Epithelial cell of prostate (primary cell): ENCODE measurements around the gene ATXN10.

- RRBS: 96% methylated on average over 4 of the region's 12 CpGs
These were observed 70.9 kb upstream of the SHISAL1 start for GRCh38 chr22:44383463-44384241.

DNA sequence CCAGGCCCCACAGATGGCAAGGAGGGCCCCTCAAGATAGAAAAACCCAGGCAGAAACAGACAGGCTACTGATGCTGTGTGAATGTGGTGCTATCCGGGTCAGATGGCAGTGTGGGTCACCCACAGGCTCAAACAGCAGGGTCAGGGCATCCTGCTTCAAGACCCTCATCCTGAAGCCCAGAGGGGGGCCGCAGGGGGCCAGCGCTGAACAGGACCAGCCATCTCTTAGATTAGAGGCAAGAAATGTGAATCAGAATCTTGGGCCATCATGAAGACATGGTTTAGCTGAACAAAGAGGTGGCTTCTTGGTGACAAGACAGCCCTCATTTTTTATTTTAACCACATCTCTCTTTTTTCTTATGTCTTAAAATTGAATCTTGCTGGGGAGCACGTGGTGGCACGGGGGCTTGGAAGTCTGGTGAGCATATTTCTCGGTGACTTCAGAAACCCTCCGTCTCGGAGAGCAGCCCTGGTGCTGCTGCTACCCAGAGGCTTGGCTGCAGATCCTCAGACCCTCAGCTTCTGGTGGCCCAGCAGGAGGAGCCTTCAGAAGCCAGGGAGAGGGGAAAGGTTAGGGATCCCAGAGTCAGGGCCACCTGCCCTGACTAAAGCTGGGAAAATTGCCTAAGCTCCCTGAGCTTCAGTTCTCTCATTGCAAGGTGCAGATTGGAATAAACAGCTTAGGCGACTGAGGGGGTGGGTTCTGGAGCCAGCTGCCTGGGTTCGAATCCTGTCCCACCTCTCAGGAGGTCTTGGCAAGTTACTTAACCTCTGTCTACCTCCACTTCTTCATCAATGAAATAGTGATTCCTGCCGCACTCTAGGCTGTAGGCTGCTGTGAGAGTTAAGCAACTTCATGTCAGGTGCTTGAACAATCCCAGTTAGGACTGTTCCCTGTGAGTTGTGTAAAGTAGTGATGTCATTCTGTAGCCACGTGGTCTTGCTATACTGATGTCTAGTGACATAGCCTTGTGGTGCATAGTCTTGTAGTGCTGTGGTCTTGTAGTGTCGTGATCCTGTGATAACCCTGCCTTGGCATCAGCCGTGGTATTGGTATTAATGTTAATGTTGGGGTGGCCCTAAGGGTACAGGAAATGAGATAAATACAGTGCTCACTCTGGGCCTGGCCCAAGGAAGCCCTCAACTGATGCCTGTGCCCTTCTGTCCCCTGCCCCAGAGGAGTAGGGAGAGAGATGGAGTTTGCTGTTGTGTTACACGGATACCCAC, 30.6 kb upstream of the PRR5 start:
- RRBS: no CpG with 5 or more reads among the region's 15 CpGs

- RRBS: no CpG with 5 or more reads among the region's 34 CpGs
These were observed 25.0 kb upstream of the PRR5 start for GRCh38 chr22:44676573-44677801.

DNA sequence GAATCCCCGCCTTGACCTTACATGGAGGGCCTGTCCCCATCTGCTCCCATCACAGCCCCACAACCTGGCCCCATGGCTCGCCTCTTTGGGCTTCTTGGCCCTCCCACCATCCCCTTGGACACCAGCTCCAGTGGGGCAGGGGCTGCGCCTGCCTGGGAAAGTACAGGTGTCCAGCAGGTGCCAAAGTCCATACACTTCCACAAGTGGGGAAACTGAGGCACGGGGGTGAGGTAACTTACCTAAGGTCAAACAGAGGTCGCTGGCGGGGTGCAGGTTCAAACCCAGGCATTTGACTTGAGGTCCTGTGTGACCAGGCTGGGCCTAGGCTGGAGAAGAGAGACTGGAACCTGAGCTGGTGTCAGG, 16.1 kb upstream of the ARHGAP8 start:
- RRBS: no CpG with 5 or more reads among the region's 6 CpGs

- RRBS: 54% methylated on average over 5 of the region's 23 CpGs
These were observed 14.0 kb upstream of the ARHGAP8 start for GRCh38 chr22:44738279-44738917.

GRCh38 chr22:45192533-45193237, 29.0 kb downstream of the NUP50 start:
- RRBS: no CpG with 5 or more reads among the region's 19 CpGs

GRCh38 chr22:45197460-45198453, 34.0 kb downstream of the NUP50 start:
- RRBS: no CpG with 5 or more reads among the region's 32 CpGs

- RRBS: no CpG with 5 or more reads among the region's 21 CpGs
These were observed 22.2 kb downstream of the RIBC2 start for GRCh38 chr22:45435581-45436211.

DNA sequence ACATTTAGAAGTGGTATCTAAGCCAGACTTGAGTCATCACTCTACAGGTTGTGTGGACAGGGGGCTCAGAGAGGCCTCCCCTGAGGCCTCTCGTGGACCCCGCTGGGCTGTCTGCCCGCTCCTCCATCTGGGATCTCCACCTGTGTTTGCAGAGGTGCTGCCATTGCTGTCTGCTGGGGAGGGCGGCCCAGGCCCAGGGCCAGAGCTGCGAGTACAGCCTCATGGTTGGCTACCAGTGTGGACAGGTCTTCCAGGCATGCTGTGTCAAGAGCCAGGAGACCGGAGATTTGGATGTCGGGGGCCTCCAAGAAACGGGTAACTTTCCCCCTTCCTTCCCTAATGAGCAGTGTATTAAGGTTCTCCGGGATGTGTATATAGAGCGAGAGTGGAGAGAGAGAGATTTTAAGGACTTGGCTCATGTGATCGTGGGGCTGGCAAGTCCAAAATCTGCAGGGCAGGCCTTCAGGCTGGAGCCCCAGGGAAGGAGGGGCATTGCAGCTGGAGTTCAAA, 25.1 kb downstream of the FBLN1 start:
- RRBS: 70% methylated on average over 4 of the region's 11 CpGs

DNA sequence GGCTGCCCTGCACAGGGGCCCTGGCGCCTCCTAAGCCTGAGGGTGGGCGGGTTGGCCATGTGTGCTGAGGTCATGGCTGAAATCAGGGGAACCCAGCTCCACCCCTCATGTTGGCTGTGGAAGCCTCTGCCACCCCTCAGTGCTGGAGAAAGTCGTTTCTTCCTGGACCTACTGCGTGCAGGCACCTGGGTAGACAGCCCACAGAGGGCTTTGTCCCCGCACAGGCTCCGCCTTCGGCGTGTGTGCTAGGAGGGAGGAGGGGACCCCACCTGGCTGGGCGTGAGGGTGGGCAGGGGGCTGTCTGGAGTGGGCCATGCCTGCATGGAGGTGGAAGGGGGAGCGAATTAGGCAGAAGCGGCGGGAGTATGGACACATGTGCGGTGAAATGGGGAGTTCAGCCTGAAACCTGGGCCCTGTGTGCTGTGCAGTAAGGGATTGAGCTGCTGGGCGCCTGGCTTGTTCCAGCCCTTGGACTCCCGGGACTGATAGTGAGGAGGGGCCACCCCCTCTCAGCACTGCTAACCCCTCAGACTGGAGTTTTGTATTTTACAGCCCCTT, 49.3 kb downstream of the FBLN1 start:
- RRBS: no CpG with 5 or more reads among the region's 15 CpGs

DNA sequence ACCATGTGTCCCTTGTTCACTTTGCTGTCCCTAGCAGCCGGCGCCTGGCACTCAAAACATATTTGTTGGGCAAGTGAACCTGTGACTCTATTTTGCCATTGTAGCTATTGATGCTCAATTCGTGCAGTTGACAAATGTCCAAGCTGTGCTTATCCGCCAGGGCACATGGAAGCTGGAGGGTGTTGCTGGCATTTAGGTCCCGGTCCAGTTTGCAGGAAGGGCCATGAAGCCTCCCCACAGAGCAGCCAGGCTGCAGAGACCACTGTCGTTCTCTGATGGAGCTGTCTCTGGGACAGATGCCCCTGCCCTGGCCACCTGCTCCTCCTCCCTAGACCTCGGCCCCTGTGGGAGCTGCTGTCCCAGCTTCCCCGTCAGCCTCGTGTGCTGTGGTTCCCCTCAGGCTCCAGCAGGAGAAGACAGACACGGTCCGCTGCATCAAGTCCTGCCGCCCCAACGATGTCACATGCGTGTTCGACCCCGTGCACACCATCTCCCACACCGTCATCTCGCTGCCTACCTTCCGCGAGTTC, 71.5 kb downstream of the FBLN1 start:
- RRBS: no CpG with 5 or more reads among the region's 20 CpGs

DNA sequence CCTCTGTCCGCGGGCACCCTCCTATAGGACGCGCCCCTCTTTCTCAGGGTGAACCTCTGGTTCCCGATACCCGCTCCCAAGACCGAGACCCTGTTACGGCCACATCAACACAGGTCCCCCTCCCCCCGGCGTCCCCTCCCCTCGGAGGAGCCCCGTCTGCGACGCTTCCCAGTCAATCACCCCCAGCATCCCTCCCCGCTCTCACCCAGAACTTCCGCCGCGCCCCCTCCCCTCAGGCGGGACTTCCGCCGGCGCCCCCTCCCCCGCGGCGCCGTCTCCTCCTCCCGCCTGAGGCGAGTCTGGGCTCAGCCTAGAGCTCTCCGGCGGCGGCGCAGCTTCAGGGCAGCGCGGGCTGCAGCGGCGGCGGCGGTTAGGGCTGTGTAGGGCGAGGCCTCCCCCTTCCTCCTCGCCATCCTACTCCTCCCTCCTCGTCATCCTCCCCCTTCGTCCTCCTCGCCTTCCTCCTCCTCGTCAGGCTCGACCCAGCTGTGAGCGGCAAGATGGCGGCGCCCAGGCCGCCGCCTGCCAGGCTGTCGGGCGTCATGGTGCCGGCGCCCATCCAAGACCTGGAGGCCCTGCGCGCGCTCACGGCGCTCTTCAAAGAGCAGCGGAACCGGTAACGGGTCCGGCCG, at the start of gene ATXN10:
TSS of gene ATXN10 (plus strand) at position 271 of the 632 bp plus-strand sequence.
- RRBS: 2% methylated on average over 17 of the region's 64 CpGs

DNA sequence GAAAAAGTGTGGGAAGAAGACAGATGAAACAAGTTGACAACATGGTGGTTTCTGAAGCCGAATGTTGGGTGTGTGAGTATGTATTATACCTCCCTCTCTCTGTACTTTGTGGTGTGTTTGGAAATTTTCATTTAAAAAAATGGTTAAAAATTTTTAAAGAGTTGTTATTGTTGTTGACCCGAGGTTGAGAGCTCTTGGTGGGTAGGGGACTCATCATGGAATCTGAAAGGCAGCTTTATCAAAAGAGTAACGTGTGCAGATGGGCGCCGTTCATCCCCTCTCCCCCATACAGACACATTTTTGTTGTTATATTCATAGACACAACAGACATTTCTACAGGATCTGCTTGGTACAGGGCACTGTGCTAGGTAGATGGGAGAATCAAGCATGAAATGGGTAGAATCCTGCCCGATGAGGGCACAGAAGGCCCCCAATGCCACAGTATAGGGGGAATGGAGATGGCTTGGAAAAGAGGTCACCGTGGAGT, 97.4 kb downstream of the ATXN10 start:
- RRBS: no CpG with 5 or more reads among the region's 7 CpGs

DNA sequence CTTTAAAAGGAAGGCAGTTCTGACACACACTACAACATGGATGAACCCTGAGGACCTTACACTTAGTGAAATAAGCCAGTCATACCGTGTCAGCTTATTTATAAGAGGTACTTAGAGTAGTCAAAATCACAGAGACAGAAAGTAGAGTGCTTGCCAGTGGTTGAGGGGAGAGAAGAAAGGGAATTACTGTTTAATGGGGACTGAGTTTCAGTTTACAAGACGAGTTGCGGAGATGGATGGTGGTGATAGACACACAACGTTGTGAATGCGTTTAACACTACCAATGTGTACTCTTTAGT, 146.0 kb downstream of the WNT7B start:
- RRBS: no CpG with 5 or more reads among the region's 5 CpGs

GRCh38 chr22:45903236-45903741, 73.7 kb downstream of the WNT7B start:
- RRBS: no CpG with 5 or more reads among the region's 15 CpGs

GRCh38 chr22:45919397-45919871, 57.5 kb downstream of the WNT7B start:
- RRBS: 3% methylated on average over 3 of the region's 13 CpGs

- RRBS: 2% methylated on average over 7 of the region's 33 CpGs
These were observed 42.3 kb downstream of the WNT7B start for GRCh38 chr22:45934392-45935370.

GRCh38 chr22:45972262-45972789, 4.6 kb downstream of the WNT7B start:
- RRBS: 2% methylated on average over 34 of the region's 56 CpGs

DNA sequence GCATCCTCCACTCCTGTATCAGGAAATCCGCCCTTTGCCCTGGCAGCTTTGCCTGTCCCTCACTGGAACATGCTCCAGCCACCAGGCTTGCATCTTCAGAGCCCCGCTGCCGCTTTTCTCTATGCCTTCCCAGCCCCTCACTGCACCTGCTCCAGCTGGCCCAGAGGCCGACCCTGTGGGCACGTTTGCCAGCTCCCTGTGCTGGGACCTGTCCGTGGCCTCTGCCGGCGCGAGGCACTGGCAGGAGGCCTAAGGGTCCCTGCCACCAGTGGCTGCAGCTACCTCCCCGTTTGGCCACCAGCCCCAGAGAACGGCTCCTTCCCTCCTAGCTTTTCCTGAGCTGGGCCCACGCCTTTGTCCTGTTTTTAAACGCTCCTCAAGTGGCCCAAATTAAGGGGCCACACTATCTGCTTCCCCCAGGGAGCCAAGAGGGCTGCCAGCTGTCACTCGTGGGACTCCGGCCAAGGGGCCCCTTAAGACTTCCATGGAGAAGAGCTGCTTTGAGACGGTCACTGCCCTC, 24.5 kb upstream of the WNT7B start:
- RRBS: no CpG with 5 or more reads among the region's 16 CpGs

- RRBS: under 1% methylated on average over 6 of the region's 29 CpGs
These were observed 79.2 kb upstream of the WNT7B start for GRCh38 chr22:46055843-46056918.